ENCODE measurements around a stretch of chr1.

DNA sequence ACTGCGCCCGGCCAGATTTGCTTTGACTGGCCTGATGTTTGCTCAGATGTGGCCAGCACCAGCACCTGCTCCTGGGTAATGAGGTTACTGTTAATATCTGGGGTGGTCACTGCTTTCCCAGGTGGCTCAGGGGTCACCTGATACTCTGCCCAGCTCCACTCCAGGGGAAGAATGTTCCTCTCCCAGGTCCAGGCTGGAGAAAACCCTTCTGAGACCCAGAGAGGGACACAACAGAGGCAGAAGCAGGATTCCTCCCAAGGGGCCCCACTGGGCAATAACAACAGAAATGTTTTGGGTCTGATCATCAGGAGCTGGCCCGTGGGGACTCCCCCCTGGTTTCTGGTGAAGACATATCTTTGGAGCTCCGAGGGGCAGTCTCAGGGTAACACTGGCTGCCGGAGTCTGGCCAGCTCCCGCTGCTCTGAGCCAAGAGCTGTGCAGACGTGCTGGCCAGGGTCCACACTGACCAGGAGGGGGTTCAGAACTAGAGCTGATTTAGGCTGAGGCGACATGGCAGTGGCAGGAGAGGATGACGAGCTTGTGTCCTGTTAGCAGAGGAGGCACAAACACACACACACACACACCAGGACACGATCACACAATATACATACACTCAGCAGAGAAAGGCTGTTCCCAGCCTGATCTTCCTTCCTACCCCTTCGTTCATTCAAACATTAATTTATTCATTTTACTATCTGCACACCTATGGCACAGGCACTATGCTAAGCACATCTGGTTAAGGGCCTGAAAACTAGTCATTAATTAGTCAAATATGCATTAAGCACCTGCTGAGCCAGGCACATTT lies 13.1 kb downstream of the ECE1 start:
- PRO-cap = no peak

GRCh38 chr1:21325754-21326391 lies 35.6 kb upstream of the ECE1 start:
- PRO-cap = no peak

GRCh38 chr1:21331950-21332606 lies 41.8 kb upstream of the ECE1 start:
- PRO-cap = no peak

DNA sequence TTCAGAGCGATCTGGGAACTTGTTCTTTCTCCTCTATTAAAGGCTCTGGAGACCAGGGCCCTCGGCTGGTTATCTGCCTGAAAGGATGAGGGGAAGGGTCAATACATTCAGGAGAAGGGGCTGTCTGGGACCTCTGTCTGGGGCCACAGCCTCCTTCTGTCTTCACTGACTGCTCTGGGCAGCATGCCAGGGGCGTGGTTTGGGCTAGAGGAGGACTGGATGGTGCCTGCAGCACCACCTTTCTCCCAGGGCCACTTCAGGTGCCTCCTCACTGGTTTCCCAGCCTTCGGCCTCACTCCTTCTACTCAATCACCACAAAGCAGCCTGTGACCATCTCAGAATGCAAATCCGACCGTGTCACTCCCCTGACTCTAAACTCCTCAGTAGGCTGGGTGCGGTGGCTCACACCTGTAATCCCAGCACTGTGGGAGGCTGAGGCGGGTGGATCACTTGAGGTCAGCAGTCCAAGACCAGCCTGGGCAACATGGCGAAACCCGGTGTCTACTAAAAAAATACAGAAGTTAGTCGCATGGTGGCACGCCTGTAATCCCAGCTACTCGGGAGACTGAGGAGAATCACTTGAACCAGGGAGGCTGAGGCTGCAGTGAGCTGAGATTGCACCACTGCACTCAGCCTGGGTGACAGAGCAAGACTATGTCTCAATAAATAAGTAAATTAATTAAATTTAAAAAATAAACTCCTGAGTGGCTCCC lies 50.1 kb upstream of the ECE1 start:
- PRO-cap = no peak

- PRO-cap = unidirectional peak, plus-strand start at chr1:21508984; bidirectional peak, plus-strand start at chr1:21509115, minus-strand start at chr1:21509181; bidirectional peak, plus-strand start at chr1:21509423, minus-strand start at chr1:21509238
These were observed 518 bp upstream of the ALPL start for GRCh38 chr1:21508476-21509334.

DNA sequence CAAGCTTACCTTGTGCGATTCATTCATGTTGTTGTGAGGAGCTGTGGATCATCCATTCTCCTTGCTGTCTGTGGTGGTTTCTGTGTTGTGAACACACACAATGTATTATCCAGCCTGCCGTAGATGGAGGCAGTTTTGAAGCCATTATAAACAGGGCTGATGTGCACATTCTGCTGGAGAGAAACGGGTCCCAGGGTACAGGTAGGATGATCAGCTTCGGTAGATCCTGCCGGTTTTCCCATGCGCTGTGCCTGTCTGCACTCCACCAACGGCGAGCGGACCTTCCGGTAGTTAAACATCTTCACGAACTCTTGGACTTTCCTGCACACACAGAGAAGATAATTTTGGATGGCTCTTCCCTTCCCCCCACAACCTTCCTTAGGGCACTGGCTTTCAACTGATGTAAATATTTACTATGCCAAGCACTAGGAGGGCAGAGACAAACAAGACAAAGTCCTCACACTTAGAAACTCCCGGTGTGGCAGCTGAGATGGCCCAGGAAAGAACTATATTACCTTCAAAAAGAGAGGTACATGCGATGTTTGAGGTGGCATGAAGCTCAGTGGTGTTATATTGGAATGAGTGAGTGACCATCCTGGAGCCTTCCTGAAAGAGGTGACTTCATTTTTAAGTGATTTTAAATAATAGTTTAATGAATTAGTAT lies 41.7 kb downstream of the ALPL start:
- PRO-cap = no peak

DNA sequence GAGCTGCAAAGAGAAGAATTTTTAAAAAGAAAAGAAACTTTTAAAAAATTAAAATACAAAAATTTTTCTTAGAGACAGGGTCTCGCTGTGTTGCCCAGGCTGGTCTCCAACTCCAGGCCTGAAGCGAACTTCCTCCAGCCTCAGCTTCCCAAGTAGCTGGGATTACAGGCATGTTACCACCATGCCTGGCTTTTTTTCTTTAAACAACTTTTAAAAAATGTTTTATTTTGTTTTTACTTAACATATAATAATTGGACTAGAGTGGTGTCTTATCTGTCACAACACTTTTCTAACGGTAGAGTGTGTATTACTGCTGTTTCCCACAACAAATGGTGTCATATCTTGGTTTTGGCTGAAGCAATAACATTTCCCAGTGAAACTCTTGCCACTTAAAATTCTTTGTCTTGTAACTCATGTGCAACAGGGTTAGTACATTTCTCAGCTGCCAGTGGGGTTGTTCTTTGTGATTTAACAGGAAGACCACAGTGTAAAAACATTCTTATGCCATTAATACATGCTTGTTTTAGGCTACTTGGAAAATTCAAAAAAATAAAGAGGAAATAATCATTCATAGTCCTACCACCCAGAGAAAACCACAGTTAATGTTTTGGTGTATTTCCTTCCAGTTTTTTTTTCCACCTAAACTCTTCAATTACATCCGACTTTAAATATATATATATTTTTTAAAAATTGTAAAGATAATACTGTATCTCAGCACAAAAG lies 43.5 kb downstream of the ALPL start:
- PRO-cap = no peak

DNA sequence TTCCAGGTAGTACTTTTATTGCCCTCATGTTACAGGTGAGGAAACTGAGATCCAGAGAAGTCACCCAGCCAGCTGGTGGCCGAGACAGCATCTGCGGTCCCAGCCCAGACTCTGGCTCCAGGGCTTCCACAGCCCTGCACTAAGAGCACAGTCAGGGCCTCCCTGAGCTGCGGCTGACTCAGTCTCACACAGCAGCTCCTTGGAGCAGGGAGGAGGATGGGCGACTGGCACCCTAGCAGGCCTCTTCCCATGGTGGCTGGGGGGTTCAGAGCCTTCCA lies 26.8 kb downstream of the RAP1GAP start:
- PRO-cap = no peak

- PRO-cap = no peak
These were observed 7.1 kb upstream of the RAP1GAP start for GRCh38 chr1:21676229-21676714.

- PRO-cap = no peak
These were observed 46.7 kb downstream of the USP48 start for GRCh38 chr1:21736265-21736637.

DNA sequence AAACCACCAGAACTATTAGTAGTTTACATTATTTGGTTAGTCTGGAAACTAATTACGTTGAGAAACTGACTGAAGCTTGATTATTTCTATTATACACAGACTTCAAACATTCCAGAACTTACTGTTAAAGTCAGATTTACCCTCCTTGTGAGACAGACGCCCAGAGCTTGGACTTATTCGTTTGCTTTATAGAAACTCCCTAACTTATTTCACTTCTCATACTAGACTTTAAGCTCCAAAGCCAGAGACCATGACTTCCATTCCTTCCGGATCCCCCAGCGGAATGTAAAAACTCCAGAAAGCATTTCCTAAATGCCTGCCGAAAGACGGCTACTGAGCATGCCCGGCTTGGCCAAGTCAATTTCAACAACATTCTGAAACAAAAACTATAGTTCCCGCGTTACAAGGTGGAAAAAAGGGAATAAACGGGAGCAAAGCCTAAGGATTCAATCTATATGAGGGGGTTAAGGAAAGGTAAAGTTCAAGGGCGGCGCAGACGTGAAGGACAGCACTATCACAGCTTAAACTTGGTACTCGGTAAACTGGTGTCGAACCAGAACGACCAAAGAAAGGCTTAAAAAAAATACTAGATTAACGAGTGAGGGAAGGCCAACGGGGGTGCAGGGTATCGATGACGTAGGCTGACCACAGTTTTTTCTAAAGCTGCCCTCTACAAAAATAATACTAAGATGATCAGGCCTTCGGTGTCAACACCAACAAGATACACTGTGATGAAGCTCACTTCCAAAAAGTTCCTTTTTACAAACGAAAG lies 1.0 kb downstream of the USP48 start:
- PRO-cap = bidirectional peak, plus-strand start at position 317 of the sequence, minus-strand start at position 285 of the sequence; bidirectional peak, plus-strand start at position 684 of the sequence, minus-strand start at position 544 of the sequence

- PRO-cap = no peak
These were observed 12.1 kb downstream of the LDLRAD2 start for GRCh38 chr1:21823856-21824935.

- PRO-cap = no peak
These were observed 40.3 kb downstream of the LDLRAD2 start for GRCh38 chr1:21852149-21853031.

- PRO-cap = no peak
These were observed 47.2 kb downstream of the HSPG2 start for GRCh38 chr1:21889902-21890311.

DNA sequence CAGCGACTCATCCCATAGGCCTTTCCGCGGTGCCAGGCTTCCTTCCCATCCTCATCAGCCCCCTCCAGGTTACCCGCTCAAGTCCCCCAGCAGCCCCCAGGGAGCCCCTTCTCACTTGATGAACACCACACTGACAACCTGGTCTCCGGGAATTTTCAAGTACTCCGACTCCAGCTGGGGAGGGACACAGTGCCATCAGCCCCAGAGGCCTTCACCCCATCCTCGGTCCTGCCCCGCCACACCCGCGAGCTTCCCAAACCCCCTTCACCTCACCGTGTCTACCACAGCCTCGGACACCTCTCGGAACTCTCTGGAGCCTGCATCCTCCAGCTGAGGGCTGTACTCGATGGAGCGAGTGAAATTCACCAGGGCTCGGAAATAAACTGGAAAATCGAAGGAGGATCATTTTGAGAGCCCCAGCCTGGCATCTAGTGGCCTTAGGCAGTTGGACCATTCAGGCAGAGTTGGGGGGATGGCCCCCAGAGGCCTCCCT lies 46.8 kb downstream of the HSPG2 start:
- PRO-cap = no peak

DNA sequence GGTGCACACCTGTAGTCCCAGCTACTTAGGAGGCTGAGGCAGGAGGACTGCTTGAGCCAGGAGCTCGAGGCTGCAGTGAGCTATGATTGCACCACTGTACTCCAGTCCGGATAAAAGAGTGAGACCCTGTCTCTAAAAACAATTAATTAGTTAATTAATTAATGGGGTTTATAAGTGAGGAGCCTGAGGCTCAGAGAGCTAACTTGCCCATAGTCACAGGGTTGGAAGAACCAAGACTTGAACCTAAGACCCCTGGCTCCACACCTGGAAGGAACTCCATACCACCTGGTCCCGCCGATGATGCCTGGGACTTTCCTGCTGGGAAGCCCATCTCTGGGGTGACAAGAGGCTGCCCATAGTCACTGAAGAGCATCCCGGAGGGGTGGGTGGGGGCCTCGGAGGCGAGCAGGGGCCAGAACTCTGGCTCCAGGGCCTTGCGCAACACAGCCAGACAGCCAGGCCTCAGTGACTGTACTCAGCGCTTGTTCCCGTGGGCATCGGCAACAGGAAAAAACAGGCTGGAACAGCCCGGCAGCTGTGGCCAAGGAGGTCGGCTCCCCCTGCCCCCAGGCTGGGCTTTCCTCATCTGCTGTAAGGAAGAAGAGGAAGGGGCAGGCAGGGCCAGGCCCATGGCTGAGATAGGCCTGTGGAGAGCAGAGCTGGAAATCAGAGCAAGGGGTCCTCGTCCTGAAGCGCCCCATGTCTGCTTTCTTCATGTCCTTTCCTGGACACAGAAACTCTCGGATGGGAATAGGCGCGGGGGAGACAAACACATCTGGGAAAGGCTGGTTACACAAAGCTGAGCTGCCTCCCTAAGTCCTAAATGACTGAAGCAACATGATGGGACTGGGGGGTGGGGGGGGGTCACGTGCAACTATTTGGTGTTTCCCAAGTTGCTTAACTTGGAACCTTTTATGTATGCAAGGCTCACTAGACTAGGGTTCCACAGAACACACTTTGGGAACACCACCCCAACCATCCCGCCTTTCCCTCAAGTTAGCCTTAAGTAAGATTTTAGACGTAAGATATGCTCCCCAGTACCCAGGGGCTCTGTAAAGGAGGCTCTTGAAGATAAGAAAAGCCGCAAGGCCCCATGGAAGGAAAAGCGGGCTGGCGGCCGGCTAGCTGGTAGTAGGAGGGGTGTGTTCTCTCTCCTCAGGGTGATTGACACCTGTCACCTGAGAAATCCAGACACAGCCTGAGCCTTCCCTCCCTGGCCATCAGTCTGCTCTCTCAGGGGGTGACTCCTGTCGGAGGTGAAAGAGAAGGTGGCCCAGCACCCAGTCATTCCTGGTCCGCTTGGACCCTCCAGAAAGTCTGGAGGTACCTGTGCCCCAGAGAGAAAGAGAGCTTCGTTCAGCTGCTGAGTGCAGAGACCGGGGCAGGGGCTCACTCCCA lies 30.7 kb downstream of the HSPG2 start:
- PRO-cap = no peak

GRCh38 chr1:21935427-21936509 lies 1.3 kb downstream of the HSPG2 start:
- PRO-cap = no peak

DNA sequence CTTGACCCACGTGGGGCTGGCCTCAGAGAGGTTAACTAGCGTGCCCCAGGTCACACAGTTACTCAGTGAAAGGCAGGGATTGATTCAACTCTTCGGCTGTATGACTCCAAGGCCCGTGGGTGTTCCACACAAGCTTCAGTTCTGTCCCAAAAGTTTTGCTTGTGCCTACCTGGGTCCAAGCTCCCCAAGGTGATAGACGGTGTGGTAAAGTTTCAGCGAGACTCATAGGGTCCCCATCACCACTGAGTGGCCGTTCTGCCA lies 670 bp downstream of the HSPG2 start:
- PRO-cap = no peak

DNA sequence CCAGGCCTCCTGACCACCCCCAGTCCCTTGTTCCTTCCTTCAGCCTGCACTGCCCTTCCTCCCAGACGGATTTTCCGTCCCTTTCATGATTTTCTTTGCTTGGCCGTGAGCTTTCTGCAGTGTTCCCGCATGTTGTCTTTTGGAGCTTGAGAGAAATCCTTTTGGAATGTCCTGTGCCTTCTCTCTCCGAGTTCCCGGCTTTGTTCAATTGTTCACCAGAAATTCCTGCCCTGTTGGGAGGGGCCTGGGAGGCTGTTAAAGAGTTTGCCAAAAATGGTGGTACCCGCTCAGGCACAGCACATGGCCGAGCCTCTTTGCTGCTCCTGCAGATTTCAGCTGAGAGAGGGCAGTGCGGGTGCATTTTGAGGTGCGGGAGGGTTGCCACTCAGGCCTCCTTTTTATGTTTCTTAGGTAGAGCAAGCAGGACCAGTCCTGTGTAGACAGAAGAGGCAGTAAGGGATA lies 7.3 kb upstream of the HSPG2 start:
- PRO-cap = bidirectional peak, plus-strand start at position 270 of the sequence, minus-strand start at position 153 of the sequence

GRCh38 chr1:21954991-21955389 lies 17.9 kb upstream of the HSPG2 start:
- PRO-cap = no peak